SJSA1 (cell line): ENCODE measurements around the gene SLC12A7.

DNA sequence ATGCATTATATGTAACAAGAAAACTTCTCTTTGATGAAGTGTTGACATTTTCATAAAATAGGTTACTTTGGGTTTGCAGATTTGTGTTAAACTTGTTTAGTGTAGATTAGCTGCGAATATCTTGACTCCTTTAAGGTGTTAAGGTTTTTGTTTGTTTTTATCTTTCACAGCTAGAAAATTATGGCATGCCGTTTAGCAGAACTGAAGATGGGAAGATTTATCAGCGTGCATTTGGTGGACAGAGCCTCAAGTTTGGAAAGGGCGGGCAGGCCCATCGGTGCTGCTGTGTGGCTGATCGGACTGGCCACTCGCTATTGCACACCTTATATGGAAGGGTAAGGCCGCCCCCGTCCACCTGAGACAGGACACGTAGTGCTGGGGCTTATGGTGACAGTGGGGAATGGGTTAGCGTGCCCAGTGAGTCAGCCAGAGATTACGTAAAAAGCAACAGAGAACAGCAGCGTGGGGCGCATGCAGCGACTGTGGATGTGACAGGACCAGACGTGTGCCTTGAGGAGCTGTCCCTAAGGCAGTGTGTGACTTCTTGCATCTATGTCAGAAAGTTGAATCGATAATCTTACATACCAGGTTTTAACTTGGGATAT lies 7.7 kb downstream of the SDHA start:
- RAMPAGE, long total RNA: no peak

DNA sequence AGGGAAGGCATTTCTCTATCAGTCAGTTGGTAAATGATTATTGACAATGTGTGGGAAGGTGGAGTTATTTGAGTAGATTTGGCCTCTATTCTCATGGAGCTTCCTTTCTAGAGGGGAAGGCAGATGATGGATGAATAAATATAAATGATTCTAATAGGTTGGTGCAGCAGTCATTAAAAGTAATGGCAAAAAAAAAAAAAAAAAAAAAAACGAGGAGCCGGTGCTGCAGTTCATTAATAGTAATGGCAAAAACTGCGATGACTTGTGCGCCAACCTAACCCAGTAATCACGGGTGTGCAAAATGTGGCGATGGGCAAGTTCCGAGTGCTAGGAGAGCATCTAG lies 8.1 kb downstream of the PDCD6 start:
- RAMPAGE, long total RNA: no peak

- RAMPAGE, long total RNA: no peak
Measured at GRCh38 chr5:279940-280613, 8.6 kb downstream of the PDCD6 start.

- RAMPAGE, long total RNA: no peak
Measured at GRCh38 chr5:320971-321461, 498 bp upstream of the AHRR start.

DNA sequence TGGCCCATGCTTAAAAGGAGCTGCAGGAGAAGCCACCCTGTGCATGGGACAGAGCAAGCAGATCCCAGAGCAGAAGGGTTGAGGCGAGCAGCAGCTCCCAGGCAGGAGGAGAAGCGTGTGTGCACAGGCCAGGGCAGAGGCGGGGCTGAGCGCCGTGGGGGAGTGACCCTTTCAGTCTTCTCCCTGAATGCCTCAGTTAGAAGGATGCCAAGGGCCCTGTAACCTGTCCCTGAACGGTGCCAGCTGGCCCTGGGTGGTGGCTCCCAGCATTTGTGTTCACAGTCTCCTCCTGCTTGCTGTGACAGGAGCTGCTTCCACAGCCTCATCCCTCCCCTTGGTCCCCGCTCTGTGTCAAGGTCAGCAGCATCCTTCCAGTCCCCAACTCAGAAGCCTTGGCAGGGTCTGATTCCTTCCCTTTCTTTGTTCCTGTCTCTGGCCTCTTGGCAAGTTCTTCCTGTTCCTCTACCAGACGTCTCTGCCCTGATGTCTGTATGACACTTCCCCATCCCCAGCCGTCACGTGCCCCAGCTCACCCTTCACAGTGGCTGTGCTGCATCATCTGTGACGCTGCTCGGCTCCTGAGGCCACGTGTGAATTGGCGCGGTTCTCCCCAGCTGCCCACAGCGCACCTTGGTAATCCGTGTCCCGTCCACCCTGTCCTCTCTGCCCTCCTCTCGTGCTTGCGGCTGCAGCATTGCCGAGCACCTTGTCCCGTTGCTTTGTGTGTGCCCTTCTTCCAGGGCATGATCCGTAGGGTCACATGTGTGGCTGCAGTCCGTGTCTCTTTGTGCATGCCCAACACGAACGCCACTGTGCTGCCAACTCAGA lies 5.3 kb downstream of the EXOC3 start:
- RAMPAGE, long total RNA: no peak

DNA sequence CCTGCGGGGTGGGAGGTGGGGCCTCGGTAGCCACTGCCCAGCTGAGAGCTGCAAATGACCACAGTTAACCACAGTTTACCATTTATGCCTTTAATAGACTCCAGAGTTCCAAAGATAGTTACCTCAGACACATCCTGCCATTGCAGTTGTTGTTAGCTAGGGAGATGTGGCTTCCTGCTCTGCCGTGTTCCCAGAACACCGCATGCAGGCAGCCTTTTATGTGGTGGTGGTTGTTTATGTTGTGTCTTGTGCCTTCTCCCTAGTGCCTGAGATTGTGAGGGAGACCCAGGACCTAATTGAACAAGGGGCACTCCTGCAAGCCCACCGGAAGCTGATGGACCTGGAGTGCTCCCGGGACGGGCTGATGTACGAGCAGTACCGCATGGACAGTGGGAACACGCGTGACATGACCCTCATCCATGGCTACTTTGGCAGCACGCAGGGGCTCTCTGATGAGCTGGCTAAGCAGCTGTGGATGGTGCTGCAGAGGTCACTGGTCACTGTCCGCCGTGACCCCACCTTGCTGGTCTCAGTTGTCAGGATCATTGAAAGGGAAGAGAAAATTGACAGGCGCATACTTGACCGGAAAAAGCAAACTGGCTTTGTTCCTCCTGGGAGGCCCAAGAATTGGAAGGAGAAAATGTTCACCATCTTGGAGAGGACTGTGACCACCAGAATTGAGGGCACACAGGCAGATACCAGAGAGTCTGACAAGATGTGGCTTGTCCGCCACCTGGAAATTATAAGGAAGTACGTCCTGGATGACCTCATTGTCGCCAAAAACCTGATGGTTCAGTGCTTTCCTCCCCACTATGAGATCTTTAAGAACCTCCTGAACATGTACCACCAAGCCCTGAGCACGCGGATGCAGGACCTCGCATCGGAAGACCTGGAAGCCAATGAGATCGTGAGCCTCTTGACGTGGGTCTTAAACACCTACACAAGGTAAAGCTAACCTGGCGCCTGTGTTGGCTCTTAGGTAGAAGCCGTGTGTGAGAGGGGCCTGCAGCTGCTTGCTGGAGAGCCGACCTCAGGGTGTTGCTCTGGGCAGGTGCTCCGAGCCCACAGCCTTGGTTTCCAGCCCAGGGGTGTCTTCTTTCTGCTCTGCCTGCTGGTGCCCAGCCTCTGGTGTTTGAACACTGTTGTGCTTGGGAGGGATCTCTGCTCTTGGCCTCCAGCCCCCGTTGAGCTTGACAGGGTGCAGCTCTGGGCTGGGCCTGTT lies 10.5 kb downstream of the EXOC3 start:
- RAMPAGE, long total RNA: no peak

- RAMPAGE, long total RNA: no peak
Measured at GRCh38 chr5:501948-502680, 22.1 kb downstream of the SLC9A3 start.

GRCh38 chr5:518653-519267 lies 5.5 kb downstream of the SLC9A3 start:
- RAMPAGE, long total RNA: no peak

GRCh38 chr5:538947-539706 lies 14.9 kb upstream of the SLC9A3 start:
- RAMPAGE, long total RNA: no peak

GRCh38 chr5:926325-926635 lies 33.6 kb downstream of the TRIP13 start:
- RAMPAGE, long total RNA: no peak

DNA sequence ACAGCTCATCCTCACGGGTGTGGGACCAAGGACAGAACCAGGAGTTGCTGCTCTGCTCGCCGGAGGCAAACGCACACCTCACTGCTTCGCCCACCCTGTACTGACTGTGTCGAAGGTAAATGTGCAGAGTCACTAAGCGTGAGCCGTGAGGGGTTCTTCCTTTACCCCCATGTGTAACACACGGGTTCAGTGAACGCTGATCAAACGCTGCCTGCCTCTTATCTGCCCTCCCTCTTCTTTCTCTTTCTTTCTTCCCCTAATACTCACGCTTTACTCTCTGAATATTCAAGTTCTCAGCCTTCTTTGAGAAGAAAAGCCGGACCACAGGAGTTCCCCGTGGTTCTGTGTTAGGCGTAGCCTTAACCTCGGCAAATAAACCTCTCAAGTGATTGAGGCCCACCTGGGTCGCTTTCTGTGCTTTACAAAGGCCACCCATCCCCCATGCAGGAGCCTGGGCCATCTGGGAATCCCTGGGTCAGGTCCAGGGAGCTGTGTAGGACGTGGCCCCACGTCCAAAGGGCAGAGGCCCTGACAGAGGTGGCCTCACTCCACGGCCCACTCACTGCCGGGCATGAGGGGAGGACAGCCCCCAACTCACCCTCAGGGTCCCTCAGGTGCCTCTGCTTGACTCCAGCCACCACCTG lies 4.8 kb downstream of the SLC12A7 start:
- RAMPAGE, long total RNA: no peak

- RAMPAGE, long total RNA: no peak
Measured at GRCh38 chr5:1111703-1112359, at the start of gene SLC12A7. SLC12A7 (minus strand) TSS chr5:1112063.

GRCh38 chr5:1112767-1113329 lies 985 bp upstream of the SLC12A7 start:
- RAMPAGE, long total RNA: no peak

DNA sequence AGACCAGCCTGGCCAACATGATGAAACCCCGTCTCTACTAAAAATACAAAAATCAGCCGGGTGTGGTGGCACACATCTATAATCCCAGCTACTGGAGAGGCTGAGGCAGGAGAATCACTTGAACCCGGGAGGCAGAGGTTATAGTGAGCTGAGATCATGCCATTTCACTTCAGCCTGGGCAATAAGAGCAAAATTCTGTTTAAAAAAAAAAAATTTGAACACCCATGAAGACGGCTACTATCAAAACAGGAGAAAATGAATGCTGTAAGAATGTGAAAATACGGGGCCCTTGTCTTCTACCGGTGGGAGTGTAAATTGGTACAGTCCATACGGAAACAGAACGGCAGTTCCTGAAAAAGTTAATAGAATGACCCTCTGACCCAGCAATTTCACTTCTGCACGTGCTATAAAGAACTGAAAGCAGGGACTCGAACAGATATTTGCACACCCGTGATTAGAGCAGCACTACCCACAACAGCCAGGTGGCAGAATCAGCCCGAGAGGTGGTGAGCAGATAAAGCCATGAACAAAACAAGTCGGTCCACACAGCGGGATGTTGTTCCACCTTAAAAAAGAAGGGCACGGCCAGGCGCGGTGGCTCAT lies 22.5 kb upstream of the SLC12A7 start:
- RAMPAGE, long total RNA: no peak

DNA sequence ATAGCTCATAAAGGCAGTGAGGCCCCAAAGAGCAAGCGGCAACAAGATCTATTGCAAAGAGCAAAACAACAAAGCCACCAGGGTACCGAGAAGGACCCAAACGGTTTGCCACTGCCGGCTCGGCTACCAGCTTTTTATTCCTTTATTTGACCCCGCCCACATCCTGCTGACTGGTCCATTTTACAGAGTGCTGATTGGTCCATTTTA lies 28.5 kb upstream of the SLC6A19 start:
- RAMPAGE, long total RNA: no peak

DNA sequence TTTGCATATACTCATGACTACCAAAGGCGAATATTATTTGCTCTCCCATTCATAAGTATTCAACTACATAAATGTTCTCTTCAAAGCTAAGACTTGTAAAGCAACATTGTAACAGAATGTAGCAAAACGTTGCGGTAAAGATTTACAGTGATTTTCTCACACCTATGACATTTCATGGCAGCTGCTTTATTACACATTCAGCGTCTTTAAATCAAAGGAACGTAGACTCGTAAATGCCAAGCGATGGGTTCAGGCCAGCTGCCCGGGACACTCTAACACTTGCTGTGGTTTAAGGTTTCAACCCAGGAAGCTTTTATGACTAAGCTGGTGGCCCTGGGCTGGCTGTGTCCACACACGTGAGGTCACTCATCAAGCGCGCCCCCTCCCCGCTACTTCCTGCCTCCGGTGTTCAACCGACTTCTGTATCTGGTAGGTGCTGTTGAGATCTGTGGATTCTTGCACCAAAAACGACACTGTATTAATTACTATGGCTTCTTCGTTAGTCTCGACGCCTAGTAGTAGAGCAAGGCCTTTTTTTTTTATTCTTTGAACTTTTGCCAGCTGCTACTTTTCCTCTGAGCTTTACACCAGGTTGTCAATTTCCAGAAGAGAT lies 2.5 kb downstream of the SLC6A18 start:
- RAMPAGE, long total RNA: no peak

DNA sequence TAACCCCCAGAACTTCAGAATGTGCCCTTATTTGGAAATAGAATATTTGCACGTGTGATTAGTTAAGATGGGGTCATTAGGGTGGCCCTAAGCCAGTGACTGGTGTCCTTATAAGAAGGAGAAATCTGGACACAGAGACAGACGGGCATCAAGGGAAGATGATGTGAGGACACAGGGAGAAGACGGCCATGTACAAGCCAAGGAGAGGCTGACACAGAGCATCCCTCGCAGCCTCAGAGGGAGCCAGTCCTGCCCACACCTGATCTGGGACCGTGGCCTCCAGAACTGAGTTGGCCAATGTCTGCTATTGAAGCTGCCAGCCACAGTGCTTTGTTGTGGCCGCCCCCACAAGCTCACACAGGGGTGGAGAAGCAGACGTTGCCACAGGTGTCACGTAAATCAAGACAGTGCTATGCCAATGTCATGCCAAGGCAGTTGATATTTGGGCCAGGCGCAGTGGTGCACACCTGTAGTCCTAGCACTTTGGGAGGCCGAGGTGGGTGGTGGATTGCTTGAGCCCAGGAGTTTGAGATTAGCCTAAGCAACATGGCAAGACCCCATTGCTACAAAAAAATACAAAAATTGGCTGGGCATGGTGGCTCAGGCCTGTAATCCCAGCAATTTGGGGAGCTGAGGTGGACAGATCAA lies 17.3 kb upstream of the TERT start:
- RAMPAGE, long total RNA: no peak

GRCh38 chr5:1484559-1484955 lies 39.2 kb downstream of the LPCAT1 start:
- RAMPAGE, long total RNA: no peak

- RAMPAGE, long total RNA: no peak
Measured at GRCh38 chr5:1508443-1508646, 15.4 kb downstream of the LPCAT1 start.

- RAMPAGE, long total RNA: no peak
Measured at GRCh38 chr5:1555068-1556021, 31.6 kb upstream of the LPCAT1 start.